NT2/D1 (cell line): ENCODE results near the genes H3Y2, RAI14 and DNAJC21.

DNA sequence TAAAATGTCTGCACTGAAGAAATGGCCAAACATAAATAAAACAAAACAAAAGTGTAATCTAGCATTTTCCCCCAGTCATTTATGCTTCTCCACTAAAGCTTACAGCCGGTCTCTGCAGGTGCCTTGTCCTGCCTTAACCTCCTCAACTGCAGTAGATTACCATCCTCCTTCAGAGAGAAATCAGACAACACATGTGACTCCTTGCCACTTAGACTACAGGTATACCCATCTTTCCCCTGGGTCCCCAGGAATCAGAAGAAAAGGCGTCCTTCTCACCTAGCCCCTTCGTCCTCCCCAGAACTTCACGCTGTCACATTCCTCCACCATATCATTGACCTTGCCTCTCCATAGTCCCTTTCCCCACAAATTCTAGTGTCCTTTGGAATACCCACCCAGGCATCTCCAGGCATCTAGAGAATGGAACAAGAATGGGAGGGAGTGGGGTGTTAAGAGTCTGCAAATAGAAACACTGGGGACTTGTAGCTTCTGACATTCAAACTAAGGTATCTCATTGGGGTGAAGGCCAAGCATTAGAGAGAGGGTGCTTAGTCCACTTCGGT, 11.6 kb downstream of the RETREG1 start:
- RRBS, 2 experiments = no CpG with 5 or more reads among the region's 5 CpGs

- RRBS, 2 experiments = no CpG with 5 or more reads among the region's 6 CpGs
Observed at GRCh38 chr5:16749580-16750068, 132.8 kb upstream of the RETREG1 start.

GRCh38 chr5:16871679-16872205, 64.3 kb downstream of the MYO10 start:
- RRBS, 2 experiments = no CpG with 5 or more reads among the region's 7 CpGs

DNA sequence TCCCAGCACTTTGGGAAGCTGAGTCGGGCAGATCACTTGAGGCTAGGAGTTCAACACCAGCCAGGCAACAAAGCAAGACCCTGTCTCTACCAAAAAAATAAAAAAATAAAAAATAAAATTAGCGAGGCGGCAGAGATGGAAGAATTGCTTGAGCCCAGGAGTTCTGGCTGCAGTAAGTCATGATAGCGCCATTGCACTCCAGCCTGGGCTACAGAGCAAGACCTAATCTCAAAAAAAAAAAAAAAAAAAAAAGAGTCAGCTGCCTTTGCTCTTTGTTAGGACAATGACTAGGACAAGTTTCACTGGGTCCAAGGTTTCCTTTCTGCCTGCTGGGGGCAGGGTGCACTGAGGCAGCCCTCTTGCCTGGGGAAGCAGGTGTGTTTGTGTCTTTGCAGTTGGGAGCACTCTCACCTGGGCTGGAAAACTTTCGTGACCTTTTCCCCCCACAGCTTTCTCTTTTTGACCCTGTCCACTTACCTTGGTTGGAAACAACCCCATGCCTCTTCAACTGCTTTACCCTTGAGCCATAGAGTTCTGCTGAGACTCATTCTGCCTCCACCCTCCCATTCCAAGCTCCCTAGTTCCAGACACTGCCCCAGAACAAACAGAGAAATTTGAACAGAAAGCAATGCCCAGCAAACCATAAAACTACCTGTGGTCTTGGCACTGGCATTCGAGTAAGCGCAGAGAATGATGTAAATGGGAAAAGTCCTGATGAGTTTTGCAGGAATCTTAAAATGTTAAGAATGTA, 16.9 kb upstream of the MYO10 start:
- RRBS, 2 experiments = no CpG with 5 or more reads among the region's 7 CpGs

DNA sequence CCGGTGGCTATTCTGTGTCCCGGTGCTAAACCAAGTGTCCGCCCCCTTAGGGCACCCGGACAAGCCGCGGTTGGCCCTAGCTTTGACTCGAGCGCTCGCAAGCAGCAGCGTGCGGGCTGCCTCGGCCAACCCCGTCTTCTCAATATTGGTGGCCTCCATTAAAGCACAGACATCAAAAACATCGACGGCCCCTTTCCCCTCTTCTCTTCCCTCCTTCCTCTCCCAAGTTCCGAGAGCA, 1.1 kb upstream of the BASP1 start:
- RRBS, 2 experiments = no CpG with 5 or more reads among the region's 16 CpGs

GRCh38 chr5:17491831-17492190, at the start of gene H3Y2:
TSS of gene H3Y2 (minus strand) at chr5:17492076.
- RRBS, 2 experiments = no CpG with 5 or more reads among the region's 8 CpGs

- RRBS, 2 experiments = no CpG with 5 or more reads among the region's 4 CpGs
Observed at GRCh38 chr5:17918549-17919290, 263.1 kb upstream of the H3Y1 start.

GRCh38 chr5:20469067-20469345, 481.0 kb upstream of the CDH18 start:
- RRBS, 2 experiments = no CpG with 5 or more reads among the region's 4 CpGs

DNA sequence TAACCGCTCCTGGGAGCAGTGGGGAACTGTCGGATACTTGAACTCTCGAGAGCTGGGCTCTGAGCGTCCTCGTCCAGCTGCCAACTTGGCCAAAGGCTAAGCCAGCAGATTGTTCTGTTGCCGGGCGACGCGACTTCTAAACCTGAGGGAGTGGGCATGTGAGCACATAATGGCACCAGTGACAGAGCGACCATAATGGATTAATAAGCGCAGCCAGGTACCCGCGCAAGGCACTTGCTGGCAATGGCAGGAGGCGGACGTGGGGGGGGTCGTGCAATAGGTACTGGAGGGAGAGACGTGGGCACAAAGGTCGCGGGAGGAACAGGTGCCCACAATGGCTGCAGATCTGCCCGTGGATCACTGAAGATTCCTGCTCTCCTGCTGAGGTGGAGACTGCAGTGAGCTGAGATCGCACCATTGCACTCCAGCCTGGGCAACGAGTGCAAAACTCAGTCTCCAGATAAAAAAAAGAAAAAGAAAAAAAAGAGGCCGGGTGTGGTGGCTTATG, 1368.6 kb downstream of the CDH12 start:
- RRBS, 2 experiments = no CpG with 5 or more reads among the region's 23 CpGs

DNA sequence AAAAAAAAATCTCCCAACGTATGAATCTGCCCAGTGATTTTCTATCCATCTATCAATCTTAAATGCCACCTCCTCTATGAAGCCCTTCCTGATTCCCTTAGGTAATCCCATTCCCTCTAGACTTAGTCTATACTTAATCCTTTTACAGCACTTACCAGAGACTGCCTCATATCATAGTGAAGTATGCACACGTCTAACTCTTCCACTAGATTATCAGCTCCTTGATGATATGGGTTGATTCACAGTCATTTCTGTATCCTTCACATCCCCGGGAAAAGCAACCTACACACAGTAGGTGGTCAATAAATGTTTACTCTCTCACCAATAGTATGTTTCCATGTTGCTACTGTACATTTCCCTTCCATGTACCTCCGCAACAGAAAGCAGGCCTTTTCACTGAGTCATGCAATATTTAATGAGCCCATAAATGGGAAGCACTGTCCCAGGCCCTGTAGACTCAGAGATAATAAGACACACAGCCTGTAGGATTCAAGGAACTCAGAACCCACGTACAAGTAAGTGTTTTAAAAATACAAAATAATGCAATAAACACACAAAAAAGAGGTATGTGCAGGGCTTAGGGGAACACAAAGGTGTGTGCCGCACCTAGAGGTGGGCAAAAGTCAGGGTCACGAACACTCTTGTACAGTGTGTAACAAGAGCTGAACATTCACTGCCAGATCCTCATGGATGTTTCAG, 1.1 kb downstream of the DROSHA start:
- RRBS, 2 experiments = no CpG with 5 or more reads among the region's 7 CpGs

DNA sequence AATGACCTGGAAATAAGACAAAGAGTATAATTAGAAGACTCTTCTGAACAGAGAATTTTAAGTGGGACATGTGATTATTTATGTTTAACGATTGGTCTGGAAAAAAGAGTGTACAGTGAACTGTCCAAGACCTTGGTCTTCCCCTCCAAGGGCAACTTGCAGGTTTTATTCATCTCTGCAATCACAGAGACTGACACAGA, 5.6 kb downstream of the TARS1 start:
- RRBS, 2 experiments = no CpG with 5 or more reads among the region's 1 CpG

- RRBS, 2 experiments = no CpG with 5 or more reads among the region's 4 CpGs
Observed at GRCh38 chr5:33812727-33813183, 79.0 kb downstream of the ADAMTS12 start.

- RRBS, 2 experiments = no CpG with 5 or more reads among the region's 7 CpGs
Observed at GRCh38 chr5:33989251-33989782, 4.8 kb upstream of the SLC45A2 start.

DNA sequence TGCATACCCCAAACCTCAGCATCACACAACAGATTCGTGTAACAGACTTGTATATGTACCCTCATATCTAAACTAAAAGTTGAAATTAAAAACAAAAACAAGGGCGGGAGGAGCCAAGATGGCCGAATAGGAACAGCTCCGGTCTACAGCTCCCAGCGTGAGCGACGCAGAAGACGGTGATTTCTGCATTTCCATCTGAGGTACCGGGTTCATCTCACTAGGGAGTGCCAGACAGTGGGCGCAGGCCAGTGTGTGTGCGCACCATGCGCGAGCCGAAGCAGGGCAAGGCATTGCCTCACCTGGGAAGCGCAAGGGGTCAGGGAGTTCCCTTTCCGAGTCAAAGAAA, 104.7 kb upstream of the C1QTNF3 start:
- RRBS, 2 experiments = no CpG with 5 or more reads among the region's 16 CpGs

GRCh38 chr5:34490232-34490982, 165.7 kb upstream of the RAI14 start:
- RRBS, 2 experiments = no CpG with 5 or more reads among the region's 17 CpGs

DNA sequence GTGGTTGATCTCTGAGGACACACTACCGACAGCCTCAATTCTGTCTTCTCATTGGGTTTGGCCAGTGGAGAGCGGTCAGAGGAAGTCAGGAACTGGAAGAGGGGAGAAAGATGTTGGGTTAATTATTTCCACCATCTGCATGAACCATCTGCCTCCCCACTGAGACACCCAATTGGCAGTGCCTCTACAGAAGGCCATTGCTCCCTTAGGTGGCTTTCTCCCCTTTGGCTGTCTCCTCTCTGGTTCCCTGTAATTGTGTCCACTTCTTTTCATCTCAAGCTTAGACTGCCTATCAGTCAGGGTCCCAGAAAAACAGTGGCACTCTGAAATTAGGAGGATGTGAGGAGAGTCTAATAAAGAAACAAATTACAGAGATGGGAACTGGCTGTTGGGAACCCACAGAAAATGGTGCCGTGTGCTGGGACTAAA, 154.2 kb upstream of the RAI14 start:
- RRBS, 2 experiments = no CpG with 5 or more reads among the region's 3 CpGs

- RRBS, 2 experiments = no CpG with 5 or more reads among the region's 19 CpGs
Observed at GRCh38 chr5:34655187-34655997, 736 bp upstream of the RAI14 start.

GRCh38 chr5:34655998-34656709, at the start of gene RAI14:
TSS of gene RAI14 (plus strand) at chr5:34656328.
- RRBS, 2 experiments = under 1 to 1% methylated on average over 47 to 49 of the region's 79 CpGs

GRCh38 chr5:34928843-34929724, at the start of gene DNAJC21:
TSS of gene DNAJC21 (plus strand) at chr5:34929559.
- RRBS, 2 experiments = under 1 to 2% methylated on average over 7 of the region's 67 CpGs

DNA sequence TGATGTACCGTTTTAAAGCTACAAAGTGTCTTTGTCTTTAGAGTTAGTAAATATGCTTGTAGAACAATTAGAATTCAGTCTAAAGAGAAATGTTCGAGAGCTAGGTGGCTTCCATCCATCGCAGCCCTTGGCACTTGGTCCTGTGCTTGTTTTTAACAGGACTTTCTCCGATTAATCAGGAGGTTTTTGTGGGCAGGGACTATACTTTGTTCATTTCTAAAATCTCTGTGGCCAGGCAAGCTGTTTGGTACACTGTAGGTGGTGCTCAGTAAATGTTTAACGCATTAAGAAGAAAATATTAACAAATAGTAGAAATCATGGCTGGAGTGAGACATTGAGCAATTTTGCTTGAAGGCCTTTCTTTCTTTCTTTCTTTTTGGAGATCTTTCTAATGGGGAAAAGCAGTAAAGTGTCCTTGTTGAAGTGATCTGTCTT, 20.8 kb downstream of the AGXT2 start:
- RRBS, 2 experiments = no CpG with 5 or more reads among the region's 5 CpGs